Skeletal muscle satellite cell (primary cell): ENCODE measurements around a stretch of chr2.

GRCh38 chr2:144522150-144522580 is 2.2 kb upstream of the ZEB2 start:
- CAGE, long polyA plus RNA: no peak

DNA sequence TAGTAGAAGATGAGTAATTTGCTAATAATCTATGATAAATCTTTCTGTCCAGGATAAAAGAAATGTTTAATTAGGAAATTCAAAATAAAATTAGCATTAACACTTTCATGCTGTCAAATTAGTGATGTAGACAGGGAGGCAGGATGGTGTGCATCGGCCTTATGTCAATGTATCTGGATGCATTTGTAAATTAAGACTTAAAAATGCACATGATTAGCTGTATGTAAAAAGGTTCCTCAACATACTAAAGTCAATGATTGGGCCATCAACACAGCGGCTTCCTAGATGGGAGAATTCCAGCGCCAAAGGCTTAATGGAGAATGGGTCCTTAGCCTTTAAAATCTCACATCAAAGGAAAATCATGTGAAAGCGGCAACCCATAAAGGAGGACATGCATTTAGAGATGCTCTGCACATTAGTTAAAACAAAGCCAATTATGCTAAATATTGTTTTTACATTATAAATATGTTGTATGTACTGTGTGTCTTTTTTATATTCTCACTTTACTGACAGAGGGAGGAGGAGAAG is 77.5 kb upstream of the ZEB2 start:
- CAGE, long polyA plus RNA: no peak

GRCh38 chr2:144660453-144661532 is 140.9 kb upstream of the ZEB2 start:
- CAGE, long polyA plus RNA: no peak

GRCh38 chr2:144671593-144672295 is 151.8 kb upstream of the ZEB2 start:
- CAGE, long polyA plus RNA: no peak

GRCh38 chr2:144902946-144903467 is 383.1 kb upstream of the ZEB2 start:
- CAGE, long polyA plus RNA: no peak

GRCh38 chr2:145065683-145066671 is 546.1 kb upstream of the ZEB2 start:
- CAGE, long polyA plus RNA: no peak

- CAGE, long polyA plus RNA: no peak
These were observed 429 bp downstream of the ACVR2A start for GRCh38 chr2:147845347-147845568.

DNA sequence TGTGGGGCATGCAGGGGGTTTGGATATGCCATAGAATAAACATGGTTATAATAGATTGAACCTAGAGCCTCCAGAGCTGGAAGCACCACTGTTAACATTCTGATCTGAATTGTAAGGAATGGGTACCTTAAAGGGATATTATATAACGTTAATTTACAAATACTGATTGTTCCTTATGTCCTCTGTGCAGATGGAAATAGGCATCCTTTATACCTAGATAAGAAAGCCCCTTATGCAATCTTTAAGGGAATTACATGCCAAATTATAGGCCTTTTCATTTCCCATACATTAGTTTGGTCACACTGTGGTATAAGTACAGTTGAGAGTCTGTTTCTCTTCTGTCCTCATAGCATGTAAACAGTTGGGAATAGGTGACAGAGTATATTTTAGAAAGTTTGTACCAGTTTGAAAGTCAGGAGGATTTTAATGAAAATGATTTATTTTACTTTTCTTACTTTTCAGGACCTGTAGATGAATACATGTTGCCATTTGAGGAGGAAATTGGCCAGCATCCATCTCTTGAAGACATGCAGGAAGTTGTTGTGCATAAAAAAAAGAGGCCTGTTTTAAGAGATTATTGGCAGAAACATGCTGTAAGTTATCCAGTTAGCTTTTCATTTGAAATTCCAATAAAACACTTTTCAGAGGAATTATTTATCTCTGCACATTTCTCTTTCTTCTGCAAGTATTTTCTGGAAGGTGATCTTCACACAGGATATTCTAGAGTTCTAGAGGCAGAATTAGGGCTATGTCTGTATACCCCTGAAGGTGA is 80.9 kb downstream of the ACVR2A start:
- CAGE, long polyA plus RNA: no peak

- CAGE, long polyA plus RNA: no peak
These were observed 35.8 kb downstream of the EPC2 start for GRCh38 chr2:148680264-148680927.

DNA sequence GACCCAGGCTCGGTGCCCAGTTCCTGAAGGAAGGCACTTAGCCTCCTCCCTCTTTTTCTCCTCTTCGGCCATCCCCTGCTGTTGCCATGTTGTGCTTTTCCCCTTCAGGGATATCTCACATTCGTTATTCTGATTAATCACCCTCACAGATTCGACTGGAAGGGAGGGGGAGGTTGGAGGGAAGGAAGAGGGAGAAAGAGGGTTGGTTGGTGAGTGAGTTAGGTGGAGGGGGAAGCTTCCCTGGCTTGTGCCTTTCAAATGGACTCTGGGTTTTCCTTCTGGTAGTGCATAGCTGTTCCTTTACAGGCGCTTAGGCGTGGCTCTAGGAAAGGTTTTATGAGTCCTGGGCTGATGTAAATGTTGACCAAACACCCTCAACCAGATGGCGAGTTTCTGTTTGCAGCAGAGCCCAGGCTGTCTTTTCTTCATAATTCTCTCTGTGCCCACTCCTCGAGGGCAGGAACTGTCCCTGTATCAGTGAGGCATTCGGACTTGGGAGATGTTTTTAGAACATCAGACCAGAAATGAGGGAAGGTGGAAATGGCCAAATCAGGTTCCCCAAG is 38.9 kb upstream of the LYPD6B start:
- CAGE, long polyA plus RNA: no peak

- CAGE, long polyA plus RNA: no peak
These were observed 332.6 kb upstream of the MMADHC start for GRCh38 chr2:149920180-149920550.

DNA sequence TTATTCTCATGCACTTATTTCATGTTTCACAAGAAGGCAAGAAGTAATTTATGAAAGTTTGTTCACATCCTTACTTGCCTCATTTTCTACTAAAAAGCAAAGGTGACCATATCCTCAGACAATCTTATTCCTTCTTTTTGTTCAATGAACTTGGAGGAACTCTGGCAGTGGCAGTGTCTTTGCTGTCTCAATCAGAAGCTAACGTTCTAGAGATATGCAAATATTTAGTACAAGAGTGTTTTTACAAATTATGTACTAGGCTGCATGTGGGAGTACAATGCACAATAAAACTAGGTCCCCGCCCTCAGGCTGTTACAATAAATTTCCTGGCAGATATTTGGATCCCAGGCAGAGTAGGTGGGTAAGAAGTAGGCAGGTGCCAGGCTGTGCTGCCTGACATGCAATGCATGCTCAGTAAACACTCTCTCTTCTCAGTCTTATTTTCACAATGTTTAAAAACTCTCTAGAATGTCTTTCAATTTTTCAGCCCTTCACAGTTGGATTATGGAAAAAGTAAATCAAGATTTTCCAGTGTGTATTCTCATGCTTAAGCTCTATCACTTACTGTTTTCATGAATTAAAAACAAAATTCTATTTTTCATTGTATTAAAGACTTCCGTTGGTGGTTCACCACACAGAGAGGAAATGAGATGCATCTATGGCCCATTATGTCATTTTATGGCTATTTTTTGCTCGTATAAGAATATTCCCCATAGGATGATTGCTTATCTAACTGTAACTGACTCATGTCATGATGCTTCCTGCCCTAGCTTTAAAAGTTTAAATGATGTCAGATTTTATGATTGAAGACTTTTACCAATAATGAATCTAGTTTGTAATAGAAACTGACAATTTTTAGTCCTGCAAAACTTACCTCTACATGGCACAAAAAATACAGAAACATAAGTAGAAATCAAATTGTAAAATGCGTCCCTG is 346.1 kb downstream of the RND3 start:
- CAGE, long polyA plus RNA: no peak

DNA sequence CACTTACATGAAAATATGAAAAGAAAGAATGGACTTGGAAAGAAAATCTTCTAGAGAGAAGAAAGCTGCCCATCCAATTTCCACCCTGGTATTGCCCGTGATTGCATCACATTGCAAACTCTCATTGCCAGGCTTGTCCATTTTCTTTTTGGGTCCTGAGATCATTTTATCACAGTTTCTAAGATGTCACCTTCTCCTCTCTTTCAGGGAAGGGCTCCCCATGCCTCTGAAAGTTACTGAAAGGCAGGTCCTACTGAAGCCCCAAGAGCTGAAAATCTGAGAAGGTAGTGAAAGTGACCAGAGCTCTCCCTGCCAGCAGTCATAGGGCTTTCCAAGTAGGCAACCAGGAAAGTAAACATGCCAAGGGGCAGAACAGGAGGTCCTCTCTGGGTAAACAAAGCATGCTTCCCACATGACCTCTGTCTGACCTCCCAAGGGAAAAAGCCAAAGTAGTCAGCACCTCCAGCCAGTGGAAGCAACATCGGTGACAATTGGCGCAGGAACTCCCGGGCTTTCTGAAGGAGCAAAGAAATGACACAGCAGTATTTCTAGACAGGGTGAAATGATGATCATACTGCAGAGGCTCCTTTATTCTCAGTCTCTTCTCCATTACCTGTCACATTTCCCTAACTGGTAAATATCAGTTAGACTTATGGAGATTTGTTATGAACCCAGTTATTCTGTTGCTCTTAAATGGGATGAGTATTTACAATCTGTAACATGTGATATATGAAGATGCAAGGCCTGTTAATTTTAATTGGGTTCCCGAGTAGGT is 321.2 kb downstream of the RND3 start:
- CAGE, long polyA plus RNA: no peak

DNA sequence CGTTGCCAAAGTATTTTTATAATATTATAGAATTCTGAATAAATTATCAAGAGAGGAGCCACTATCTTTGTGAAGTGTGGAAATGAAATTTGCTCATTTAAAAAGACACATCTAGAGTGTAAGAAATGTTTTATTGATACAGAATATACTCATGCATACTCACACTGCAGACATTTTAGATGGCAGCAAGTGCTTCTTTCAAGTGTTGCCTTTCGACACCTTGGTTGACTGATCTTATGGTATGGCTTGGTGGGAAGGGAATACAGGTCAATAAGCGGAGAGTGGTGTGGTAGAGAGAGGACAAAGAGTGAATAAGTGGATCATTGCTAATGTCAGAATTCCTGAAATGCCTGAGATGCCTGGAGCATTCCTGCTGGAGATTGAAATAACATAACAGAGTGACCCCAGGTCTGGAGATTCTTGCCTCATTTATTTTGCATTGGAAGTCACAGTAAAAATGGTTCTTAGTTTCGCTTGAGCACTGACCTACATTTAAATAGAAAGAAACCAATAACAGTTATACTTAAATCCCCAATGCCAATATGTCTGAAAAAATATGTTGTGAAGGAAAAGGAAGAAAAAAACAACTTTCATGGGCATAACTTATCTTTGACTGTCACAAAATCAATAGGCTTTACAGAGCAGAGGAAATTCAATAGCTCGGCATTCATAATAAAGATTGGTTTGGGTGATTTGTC is 76.6 kb downstream of the RND3 start:
- CAGE, long polyA plus RNA: no peak

DNA sequence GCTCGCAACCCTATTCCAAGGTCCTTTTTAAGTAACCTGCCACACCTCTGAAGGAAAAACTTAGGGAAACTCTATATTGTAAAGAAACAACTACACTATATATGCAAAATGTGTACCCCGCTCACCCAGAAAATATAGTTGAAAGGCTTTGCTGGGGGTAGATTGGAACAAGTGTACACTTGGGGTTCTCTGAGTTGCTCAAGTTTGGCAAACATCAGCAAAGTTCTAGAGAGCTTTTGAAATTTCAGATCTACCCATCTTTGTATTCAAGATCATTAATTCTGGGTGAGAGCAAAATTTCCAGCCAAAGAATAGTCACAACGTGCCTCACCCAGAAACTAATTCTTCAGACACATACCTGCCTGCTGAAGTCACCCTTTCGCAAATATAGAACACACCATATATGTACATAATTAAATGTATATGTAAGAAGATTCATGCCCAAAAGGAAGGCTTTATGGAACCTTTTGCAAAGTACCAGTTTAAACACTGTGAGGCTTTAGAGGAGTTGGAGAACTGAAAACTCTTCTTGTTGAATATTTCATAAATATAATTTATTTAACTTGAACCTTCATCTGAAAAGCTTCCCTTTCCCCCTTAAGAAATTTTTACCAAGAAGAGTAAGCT is 8.4 kb downstream of the RND3 start:
- CAGE, long polyA plus RNA: no peak

- CAGE, long polyA plus RNA: no peak
These were observed 26.0 kb upstream of the NMI start for GRCh38 chr2:151315051-151316214.

DNA sequence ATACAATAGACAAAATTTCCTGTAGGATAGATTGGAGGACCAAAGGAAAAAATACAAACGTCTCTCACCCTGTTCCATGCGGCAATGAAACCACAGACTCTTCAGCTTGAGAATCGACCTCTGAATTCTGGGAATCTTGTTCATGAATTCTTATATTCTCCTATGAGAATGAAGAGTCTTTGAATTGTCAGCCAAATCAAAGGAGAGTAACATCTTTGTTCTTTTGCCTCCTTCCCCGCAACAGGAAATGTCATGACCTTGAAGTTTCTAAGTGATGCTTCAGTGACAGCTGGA is 21.7 kb downstream of the TNFAIP6 start:
- CAGE, long polyA plus RNA: no peak

DNA sequence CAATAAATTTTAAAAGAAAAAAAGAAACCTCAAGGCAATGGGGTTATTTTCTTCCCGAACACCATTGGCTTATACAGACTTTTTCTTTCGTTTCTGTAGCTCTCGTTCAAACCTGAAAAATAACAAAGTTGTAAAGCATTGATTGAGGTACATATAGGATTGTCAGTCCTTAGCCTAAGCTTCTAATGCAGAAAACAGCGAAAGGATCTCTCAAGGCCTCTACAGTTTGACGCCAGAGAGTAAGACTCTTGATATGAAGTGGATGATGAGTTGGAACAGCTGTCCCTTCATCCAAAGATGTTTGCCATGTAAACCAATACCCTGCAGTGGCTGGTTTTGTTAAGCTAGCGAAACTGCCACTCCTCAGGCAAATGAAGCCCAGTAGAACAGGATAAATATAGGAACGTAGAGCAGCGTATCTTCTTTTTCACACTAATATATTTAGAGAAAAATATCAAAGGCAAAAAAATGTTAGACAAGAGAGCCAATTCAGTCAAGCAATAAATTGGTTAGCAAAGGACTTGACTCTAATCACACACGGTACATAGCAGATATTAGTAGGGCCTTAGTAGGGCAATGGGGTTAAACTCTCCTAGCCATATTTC is 490 bp downstream of the NEB start:
- CAGE, long polyA plus RNA: no peak

DNA sequence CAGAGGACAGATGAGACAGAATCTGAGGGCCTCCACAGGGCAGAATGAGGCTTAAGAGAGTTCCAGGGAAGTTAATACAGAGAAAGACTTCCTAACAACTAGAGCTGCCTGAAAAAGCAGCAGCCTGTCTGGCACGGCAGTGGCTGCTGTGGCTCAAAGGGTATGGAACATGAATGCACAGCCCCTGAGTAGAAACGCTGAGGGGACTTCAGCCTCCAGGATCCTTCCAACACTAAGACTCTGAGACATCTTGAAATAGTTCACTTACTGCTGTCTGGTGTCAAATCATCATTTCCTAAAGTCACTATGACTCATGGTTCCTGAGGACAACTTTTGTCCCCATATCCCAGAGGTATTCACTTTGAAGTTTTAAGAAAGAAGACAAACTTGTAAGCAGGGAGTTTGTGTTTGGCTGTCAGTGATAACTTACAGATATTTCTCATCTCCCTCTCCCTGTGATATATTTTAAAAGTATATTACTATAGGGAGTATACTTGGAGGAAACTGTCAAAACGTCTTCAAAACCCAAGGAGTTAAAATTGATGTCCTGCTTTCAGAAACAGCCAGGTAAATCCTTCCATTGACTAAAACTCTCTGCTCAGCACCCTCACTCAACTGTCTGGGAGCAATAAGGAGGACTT is 33.3 kb upstream of the NEB start:
- CAGE, long polyA plus RNA: no peak

GRCh38 chr2:152098274-152098577 is 618 bp downstream of the CACNB4 start:
- CAGE, long polyA plus RNA: no peak